Caco-2 (cell line): Measurements from ENCODE around the gene MACIR.

- PRO-cap, result no peak
- RRBS, result no CpG with 5 or more reads among the region's 3 CpGs
Observed at GRCh38 chr5:100534716-100535107, 462 bp upstream of the FAM174A start.

DNA sequence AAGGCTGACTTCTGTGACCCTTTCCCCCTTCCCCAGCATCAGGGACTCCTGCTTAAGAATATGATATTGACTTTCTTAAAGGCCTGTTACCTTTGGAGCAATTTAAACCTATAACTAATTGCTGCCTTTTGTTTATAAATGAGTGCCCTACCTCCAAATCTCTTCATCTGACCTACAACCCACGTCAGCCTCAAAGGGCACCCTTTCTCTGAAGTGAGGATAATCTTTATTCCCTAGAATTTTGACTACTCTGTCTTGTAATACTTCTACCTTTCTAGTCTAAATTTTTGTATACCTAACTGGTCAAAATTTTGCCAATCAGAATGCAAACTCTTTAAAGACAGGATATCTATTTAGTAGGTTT lies 837 bp downstream of the FAM174A start:
- PRO-cap, result no peak
- RRBS, result no CpG with 5 or more reads among the region's 1 CpG

- PRO-cap, result no peak
- RRBS, result no CpG with 5 or more reads among the region's 6 CpGs
Observed at GRCh38 chr5:101897770-101898405, 398.2 kb downstream of the SLCO4C1 start.

- PRO-cap, result no peak
- RRBS, result no CpG with 5 or more reads among the region's 3 CpGs
Observed at GRCh38 chr5:102453487-102454161, 45.2 kb downstream of the SLCO6A1 start.

DNA sequence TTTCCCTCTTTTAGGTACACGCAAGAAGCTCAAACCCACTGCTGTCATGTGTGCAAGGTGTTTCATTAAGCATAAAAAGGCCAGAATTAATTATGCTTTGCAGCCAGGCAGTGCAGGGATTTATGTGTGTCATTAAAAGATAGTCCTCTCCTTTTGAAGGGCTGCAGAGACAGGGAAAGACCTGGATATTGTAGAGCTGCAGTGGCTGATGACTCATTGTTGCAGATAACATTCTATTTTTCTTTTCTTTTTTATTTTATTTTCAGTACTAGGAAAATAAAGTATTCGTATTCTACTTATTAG lies 112.9 kb downstream of the PAM start:
- PRO-cap, result no peak
- RRBS, result no CpG with 5 or more reads among the region's 2 CpGs

DNA sequence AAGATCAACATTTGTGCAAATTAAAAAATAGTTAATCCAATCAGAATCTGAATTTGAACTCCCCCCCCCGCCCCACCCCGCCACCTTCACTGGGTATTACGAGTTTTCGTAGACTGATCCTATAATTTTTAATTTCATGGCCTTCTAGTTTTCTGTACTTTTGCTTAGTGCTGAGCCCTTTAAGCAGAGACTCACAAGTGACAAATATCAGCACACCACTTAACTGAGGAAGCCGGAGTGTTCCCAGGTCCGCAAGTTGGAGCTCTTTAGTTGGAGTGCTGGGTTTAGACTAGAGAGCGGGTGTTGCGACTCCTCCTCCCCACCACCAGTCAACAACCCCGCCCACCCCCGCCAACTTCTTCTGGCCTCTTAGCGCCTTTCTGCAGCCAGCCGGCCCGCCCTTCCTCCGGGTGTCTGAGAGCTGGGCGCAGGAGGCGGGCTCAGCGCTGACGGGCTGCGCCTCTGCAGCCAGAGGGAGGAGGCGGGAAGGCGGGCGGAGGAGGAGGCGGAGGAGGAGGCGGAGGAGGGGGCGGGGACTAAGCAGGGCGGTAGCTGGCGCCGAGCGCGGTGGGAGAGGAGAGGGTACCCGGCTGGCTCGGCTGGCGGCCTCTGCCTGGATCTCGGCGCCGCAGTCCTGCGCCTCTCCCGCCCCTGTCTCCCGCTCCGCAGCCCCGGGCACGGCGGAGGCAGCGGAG lies at the start of gene MACIR:
Gene MACIR, plus strand, starts transcription at position 575 of the 695 bp plus-strand sequence.
- PRO-cap, result bidirectional peak, plus-strand start at position 577 of the sequence, minus-strand start at position 268 of the sequence
- RRBS, result 2% methylated on average over 8 of the region's 44 CpGs

GRCh38 chr5:103413512-103413817 lies 149.1 kb downstream of the NUDT12 start:
- PRO-cap, result no peak
- RRBS, result no CpG with 5 or more reads among the region's 3 CpGs

DNA sequence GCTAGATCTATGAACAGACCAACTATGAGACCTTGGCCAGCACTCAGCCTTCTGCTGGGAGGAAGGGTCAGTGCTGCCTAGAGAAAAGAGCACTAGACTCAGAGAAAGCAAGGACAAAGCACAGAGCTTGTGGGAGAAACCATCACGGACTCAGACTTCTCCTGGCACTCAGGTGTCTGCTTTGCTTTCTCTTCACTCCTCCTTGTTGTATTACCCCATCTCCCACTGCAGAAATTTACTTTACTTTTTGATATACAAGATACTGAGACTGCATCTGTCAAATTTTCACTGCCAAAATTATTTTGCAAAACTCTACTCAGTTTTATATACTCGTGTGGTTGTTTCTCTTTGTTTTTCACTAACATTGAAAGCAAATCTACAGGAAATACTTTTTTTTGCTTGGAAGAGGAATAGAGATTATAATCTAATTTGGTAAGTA lies 890.1 kb upstream of the NUDT12 start:
- PRO-cap, result bidirectional peak, plus-strand start at position 142 of the sequence, minus-strand start at position 152 of the sequence
- RRBS, result no CpG with 5 or more reads among the region's 2 CpGs

DNA sequence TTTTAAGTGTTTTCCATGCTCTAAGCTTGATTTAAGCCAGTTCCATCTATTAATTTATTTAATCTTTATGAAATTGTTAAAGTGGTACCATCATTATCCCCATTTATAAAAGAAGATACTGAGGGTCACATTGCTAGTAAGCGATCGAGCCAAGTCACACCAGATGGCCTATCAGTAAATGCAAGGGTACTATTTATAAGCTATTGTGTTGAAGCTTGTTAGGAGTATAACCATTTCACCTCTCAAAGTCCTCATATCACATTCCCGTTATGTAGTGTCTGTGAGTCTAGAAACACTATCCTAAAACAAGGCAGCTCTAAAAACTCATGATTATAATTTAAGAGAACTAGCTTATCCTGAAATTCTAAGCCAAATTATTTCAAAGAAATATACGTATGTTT lies 1161.9 kb downstream of the EFNA5 start:
- PRO-cap, result no peak
- RRBS, result no CpG with 5 or more reads among the region's 4 CpGs

GRCh38 chr5:107542334-107542977 lies 128.3 kb downstream of the EFNA5 start:
- PRO-cap, result no peak
- RRBS, result no CpG with 5 or more reads among the region's 7 CpGs

DNA sequence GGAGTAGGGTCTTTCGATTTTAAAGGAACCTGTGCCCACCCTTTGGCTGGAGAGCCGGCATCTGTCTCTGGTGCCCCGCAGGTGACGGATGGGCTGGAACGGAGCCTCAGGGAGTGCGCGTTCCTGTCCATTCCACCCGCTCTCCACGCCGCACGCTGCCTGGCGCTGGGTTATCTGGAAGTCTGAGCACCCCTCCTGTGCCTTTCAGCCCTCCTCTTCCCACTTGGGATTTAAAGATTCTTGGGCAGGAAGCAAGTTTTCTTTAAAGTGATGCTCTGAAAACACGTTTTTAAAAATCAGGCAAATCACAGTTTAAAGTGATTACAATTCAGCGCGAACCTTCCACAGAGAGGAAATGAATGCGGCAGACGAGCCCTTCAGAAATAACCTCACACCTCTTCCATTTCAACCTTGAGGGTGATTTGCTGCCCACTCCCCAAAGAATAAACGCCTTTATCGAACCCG lies 2.2 kb upstream of the EFNA5 start:
- PRO-cap, result no peak
- RRBS, result no CpG with 5 or more reads among the region's 20 CpGs

DNA sequence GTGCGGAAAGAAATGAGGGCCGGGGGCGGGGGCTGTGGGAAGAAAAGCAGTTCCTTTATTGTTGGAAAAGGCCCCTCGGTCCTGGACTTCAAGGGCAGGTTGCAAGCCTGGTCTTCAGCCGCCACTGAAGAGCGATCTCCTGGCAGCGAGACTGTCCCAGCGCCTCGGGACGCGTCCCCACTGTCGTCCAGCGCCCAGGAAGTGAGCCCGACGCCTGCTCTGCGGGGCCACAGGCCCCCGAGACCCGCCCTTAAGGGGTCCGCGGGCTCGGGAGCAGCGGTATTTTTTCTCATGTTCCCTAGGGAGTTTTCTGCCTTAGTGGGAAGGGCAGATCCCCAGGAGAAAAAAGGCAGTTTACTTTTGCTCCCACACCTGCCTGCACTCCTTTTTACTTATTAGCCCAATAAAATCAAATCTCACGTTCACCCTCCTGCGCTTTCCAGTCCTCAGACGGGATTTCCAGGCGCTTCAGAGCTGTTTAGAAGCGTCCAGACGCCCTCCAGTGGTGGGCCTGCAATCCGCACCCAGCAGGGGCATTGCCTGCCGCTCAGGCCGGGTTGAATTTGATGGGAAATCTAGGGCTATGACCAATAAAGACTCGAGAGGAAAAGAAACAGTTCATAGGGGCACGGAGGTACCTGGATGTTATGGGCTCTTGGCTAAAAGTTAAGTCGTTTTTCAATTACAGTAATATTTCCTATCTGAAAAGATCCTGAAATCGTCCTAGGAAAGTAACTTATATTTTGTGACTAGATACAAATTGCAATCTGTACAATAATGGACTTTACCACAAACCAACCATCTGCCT lies 2.8 kb upstream of the EFNA5 start:
- PRO-cap, result no peak
- RRBS, result no CpG with 5 or more reads among the region's 35 CpGs

GRCh38 chr5:108013483-108014048 lies 342.8 kb upstream of the EFNA5 start:
- PRO-cap, result no peak
- RRBS, result no CpG with 5 or more reads among the region's 3 CpGs

DNA sequence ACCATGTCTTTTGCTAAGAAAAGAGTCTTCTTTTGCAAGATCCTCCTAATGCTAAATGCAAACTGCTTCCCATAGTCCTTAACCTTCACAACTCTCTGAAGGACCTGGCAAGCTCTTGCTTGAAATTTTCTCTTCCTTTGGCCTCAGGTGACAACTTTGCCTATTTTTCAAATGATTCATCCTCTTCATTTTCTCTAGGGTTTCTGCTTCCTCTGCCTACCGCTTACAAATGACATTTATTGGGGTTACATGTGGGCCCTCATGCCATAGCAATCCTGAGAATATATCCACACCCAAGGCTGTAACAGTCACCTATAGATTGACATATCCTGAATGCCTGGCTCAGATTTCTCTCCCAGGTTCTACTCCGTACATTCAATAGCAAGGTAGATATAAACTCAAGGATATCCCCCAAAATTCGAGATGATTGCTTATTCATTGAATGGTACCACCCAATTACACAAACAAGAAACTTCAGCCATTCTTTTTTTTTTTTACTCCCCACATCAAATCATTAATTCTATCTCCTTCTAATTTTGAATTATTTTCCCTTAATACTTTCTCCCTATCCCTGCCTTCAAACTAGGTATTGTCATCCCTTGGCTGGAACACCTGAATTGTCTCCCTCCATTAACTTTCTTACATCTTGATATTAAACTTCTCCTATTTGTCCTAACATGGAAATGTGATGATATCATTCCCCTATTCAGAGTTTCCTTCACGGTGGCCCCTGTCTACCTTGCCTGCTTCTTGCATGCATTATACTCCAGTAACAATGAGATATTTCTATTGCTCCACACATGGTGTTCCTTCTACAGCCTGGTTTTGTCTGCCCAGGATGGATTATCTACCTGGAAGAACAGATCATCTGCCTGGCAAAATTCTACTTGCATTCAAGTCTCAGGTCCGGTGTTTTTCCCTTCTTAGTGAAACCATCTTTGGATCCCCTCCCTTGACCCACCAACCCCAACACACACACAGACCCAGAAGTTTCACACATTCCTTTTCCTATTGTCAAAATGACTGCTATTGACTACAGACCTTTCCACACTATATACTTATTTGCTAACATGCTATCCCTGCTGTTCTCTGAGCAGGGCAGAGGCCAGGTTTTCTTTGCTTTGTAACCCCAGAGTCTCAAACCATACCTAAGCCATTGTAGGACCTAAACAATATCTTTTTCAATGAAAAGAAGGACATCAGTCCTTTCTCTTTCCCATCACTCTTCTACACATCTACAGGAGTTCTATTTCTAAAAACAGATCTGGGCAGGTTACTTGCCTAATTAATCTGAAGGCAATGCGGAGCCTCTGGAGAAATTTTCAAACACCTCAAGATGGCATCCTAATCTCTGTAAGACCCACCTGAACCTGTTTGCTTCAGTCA lies 241.1 kb downstream of the FBXL17 start:
- PRO-cap, result no peak
- RRBS, result no CpG with 5 or more reads among the region's 6 CpGs

GRCh38 chr5:108364704-108365170 lies 17.2 kb downstream of the FBXL17 start:
- PRO-cap, result no peak
- RRBS, result no CpG with 5 or more reads among the region's 6 CpGs

- PRO-cap, result no peak
- RRBS, result no CpG with 5 or more reads among the region's 8 CpGs
Observed at GRCh38 chr5:108367678-108368256, 14.1 kb downstream of the FBXL17 start.

DNA sequence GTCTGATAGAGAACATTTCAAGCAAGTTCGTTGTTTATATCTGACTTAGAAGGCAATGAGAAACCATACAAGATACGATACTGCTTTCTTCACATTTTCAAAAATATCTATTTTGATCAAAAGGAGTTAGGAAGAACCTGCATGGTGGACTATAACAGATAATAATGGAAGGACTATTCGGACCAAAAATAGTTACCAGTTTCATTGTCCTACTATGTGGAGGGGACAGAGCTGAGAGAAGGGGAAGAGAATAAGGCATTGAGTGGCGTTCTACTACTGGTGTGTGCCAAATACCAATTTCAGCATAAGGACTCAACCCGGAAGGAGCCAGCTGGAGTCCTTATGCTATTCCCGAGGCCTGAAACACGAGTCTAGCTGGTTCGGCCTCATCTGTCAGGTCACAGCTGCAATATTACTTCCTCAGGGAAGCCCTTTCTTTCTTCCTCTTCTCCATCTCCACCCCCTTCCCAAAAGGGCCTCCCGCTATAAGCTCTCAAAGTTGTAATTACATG lies 20.6 kb upstream of the FER start:
- PRO-cap, result unidirectional peak, plus-strand start at position 368 of the sequence
- RRBS, result no CpG with 5 or more reads among the region's 9 CpGs

DNA sequence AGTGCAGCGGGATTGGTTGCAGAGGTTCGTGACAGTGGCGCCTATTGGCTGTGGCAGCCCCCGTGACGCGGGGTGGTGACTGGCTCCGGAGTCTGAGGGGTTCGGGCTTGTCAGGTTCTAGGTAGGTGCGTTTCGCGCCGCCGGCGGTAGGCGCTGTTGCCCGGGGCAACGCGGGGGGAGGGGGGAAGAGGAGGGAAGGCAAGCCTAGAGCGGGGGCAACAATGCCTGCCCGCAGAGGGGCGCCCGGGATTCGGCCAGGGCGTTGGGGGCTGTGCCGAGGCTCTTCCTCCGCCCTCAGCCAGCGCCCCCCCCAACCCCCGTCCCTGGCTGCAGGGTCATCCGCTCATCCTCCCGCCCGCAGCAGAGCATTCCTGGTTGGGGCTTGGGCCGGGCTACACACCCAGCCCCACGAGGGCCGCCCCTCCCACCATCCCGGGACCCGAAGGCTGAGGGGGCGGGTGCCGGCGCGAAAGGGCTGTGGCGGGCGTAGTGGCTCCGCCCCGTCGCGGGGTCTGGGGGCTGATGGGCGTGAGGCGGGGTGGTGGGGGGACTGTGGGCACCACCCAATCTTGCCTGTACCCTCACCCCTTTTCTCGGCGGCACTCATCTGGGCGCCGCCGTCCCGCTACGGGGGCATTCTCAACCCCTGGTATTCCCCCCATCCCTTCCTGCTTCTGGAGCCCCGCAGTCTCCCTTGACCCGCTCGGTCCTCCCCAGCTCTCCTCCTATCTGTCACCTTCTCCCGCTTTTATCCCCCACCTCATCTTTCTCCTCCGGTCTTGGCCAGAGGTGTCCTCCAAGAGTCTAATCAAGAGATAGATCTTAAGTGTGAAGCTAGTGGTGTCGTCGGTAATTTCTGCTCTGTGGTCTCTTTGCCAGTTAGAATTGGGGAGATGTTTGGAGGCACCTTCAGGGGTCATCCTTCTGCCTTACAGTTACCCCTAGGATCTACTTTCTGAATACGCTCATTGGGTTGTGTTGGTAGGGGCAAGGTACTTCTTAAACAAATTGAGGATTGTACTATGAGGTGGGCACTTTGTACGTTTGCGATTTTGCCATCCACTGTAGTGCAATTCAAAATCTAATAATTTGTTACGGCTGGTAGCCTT lies 1.5 kb downstream of the FER start:
- PRO-cap, result bidirectional peak, plus-strand start at position 113 of the sequence, minus-strand start outside the sequence; bidirectional peak, plus-strand start at position 368 of the sequence, minus-strand start at position 369 of the sequence
- RRBS, result 3% methylated on average over 23 of the region's 66 CpGs

GRCh38 chr5:109468572-109469299 lies 59.0 kb upstream of the PJA2 start:
- PRO-cap, result no peak
- RRBS, result no CpG with 5 or more reads among the region's 4 CpGs

- PRO-cap, result no peak
- RRBS, result 3% methylated on average over 17 of the region's 37 CpGs
Observed at GRCh38 chr5:109690582-109690911, 820 bp downstream of the MAN2A1 start.